Parotid gland (tissue), 1 donor: ENCODE data around the gene KRBA2.

- PRO-cap, result unidirectional peak, minus-strand start at chr17:8376620; unidirectional peak, minus-strand start at chr17:8376689
Observed at GRCh38 chr17:8376112-8377118, at the start of gene KRBA2. KRBA2 (minus strand) TSS chr17:8376704.

GRCh38 chr17:8446714-8447039 lies 11.0 kb downstream of the NDEL1 start:
- PRO-cap, result no peak

DNA sequence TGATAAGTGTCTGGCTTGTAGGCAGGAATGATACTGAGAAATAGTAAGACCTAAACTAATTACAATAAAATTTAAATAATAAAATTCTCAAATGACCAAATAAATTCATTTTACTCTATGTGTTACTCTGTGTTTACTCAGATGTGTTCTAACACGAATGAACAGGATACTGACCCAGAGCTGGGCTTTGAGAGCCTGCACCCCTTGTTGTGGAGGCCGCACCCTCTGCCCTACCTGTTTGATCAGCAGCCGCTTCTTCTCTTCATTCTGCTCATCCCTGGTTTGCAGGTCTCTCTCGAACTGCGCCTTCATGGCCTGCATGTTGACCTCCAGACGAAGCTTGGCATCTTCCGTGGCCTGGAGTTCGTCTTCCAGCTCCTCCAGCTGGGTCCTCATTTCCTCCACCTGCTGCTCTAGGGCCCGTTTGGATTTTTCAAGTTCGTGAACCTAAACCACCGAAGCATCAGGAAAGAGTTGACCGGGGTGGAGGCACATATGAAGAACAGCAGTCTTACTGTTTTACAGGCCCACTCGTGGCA lies 54.5 kb downstream of the NDEL1 start:
- PRO-cap, result no peak

DNA sequence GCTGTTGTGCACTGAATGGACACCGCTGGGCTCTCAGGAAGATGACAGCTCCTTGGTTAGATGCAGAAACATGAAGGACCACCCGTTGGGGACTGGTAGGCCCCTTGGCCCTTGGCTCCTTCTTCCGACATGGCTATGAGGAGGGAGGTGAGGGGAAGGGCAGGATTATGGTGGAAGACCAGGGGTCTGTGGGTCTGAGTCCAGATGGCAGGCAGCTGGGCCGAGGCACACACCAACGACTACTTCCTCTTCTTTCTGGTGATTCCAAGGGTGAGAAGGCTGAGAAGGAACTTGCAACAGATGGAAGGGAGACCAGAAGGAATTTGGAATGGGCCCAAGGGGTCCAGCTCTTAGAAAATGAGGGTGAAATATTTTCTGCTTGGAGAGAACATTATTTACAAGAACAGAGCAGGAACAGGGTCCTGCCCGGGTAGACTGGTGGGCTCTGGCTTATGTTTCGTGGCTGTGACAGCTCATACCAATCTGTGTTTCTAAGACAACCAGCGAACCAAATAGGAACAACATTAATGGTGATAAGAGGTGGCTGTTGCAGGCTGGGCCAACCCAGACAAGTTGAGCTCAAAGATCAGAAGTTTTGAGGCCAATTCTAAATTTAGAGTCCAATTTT lies 36.7 kb downstream of the CCDC42 start:
- PRO-cap, result no peak

GRCh38 chr17:8874215-8874560 lies 6.7 kb upstream of the PIK3R6 start:
- PRO-cap, result no peak

- PRO-cap, result no peak
Observed at GRCh38 chr17:8888453-8889047, 21.1 kb upstream of the PIK3R6 start.

- PRO-cap, result no peak
Observed at GRCh38 chr17:8909519-8909730, 42.0 kb upstream of the PIK3R6 start.

- PRO-cap, result no peak
Observed at GRCh38 chr17:8911235-8911974, 43.9 kb upstream of the PIK3R6 start.

DNA sequence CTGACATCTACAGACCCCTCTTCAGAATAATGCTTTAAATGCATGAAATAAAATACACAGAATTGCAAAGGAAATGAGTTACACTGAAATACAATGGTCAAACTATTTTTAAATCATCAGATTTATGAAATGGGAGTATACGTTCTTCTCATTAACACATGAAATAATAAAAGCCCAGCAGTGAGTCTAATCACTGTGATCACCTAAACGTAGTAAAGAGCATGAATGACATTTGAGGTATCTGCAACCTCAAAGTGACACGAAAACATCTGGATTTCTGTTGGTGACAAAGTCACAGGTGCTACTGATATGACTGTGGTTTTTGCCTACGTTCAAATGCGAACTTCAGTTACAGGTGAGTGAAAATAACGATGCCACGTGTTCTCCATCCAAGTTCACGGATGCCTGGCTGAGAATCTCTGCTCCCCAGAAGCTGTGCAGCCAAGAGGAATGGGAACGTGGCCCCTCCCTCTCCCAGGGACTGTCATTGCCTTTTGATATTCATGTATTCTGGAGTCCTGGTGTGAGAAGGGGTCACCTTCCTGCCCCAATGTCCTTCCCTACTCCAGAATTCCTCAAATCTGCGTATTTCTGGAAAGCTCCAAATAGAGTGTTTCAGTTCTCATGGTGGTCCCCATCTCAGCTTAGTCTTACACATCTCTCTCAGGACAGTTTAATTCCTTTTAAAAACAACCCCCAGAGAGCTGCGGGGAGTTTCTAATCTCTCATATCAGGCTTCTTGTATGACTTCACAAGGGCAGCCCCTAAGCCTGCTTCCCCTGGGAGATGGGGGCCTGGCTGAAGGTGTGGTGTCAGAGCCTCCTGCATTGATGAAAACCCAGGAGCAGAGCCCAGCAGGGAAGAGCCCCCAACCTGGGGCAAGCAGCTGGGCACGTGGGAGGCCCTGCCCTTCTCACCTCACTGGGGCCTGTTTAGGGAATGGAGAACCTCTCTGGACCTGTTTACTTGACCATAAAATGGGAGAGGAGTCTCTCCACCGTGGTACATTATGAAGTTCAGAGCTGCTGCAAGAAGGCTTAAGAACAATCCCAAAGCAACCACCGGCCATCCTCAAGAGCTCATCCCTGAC lies 25.8 kb downstream of the PIK3R5 start:
- PRO-cap, result no peak

- PRO-cap, result no peak
Observed at GRCh38 chr17:8953412-8953629, 12.2 kb downstream of the PIK3R5 start.

- PRO-cap, result no peak
Observed at GRCh38 chr17:9150220-9151132, 129.2 kb downstream of the NTN1 start.

GRCh38 chr17:9218828-9219349 lies 197.6 kb downstream of the NTN1 start:
- PRO-cap, result no peak

DNA sequence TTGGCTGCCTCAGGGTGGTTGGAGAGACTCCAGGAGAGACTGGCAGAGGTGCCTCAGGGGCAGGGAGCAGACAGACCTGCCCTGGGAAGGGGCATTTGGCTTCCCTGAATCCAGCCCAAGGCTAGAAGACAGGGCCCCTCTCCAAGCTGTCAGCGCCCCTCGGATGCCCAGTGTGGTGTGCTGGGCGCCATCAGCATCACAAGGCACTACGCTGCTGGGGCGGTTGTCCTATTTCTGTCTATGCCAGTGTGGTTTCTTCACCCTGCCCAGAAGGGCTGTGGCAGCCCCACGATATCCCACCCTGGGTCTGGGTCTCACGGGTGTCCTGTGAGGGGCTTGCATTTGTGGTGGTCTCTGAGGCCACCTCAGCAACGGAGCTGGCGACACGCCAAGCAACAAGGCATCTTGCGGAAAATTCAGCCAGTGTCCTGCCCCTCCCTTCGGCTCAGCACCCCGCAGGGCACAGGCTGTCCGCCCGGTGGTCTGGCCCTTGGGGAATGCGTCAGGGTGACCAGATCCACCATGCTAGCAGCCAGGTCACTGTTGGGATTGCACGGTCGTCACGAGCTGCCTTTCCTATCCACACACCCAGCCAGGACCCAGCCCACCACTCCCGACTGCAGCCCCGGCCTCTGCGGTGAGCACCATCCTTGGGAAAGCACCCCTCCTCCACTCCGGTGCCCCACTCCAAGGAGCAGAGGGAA lies 221.0 kb downstream of the NTN1 start:
- PRO-cap, result no peak

DNA sequence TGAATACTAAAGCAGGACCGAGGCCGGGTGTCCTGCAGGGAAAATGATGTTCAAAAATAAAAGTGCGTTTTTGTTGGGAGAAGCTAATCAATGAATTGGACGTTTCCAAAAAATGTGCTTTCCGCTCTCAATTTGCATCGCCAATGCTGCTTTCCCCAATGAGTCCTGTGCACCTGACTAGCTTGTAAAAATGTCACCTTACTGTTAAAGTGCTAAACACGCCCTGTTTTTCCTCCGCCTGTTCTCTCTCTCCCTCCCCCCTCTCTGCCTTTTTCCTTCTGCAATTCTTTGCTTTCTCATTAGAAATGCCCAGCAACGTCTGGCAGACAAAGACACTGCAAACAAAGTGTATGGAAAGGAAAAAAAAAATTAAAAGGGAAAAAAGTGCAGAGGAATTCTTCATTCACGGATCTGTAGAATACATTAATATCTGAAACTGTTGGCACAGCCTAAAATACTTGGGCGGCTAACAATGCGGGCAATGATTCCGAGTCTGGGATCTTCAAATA lies 244.0 kb downstream of the STX8 start:
- PRO-cap, result no peak

DNA sequence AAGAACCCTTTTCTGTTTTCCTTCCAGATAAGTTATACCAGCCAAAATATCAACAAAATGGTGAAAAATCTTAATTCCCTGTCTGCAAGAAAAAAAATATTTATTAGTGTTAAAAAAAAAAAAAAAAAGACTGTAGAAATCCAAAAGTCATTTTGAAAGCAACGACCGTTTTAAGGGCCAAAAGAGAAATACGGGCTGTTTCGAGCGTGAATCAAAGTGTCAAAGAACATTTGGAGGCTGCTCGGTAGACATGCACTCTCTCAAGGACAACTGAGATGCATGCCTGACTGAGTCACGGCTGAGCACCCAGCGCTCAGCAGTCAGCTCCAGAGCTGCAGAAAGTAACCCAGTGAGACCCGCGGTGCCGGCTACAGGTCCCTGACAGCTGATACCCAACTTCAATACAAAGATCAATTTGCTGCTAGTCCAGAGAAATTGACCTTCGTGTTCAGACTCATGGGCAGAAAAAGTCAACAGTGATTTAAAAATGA lies 215.0 kb downstream of the STX8 start:
- PRO-cap, result no peak

GRCh38 chr17:10048845-10049446 lies 143.9 kb upstream of the RCVRN start:
- PRO-cap, result no peak

- PRO-cap, result no peak
Observed at GRCh38 chr17:10051248-10051606, 146.2 kb upstream of the RCVRN start.

DNA sequence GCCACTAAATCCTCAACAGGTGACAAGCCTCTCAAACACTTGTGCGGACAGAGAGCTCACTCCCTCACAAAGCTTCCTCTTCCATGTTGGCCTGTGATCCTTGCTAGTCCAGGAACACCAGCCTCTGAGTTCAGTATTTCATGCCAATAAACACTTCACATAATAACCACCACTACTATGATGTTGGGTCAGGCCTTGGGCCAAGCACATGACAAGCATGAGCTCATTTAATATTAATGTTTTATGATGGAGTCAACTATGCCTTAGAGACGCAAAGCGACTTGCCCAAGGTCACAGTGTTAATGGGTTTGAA lies 129.1 kb downstream of the GAS7 start:
- PRO-cap, result no peak

- PRO-cap, result no peak
Observed at GRCh38 chr17:10122082-10122888, 76.1 kb downstream of the GAS7 start.

GRCh38 chr17:10196002-10196657 lies 2.3 kb downstream of the GAS7 start:
- PRO-cap, result no peak